Heart right ventricle (tissue), 2 donors: Measurements from ENCODE around the genes ASIC5 and FSTL5.

GRCh38 chr4:154490756-154491435 lies 703 bp downstream of the DCHS2 start:
- PRO-cap, 2 experiments = no peak in any of the 2 experiments

DNA sequence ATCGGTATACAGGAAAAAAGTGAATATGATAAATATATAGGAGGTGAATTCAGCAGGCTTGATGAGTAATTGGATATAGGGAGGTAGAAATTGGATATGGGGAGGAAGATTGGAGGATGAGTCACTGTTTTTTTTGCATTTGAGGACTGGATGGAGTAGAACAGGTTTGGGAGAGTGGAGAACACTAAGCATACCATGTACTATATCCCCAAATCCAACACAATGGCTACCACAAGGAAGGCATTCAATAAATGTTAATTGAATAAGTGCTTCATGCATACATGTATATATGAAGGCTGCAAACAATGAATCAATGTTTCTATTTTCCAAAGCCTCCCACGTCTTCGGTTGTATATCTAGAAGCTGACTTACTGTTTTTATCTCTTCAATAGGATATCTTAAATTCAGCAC lies 9.7 kb downstream of the FGG start:
- PRO-cap, 2 experiments = no peak in any of the 2 experiments

DNA sequence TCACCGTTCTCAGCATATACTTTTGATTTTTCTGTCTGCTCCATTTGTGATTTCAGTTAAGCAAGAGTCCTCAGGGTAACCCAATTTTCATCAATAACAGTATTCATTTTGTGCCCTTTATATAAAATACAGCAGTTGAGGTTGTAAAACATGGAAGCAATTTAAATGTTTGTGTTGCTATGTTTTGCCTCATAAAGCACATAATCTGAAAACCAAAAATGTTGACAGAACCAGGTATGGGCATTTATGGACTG lies at the start of gene ASIC5:
TSS of gene ASIC5 (minus strand) at position 95 of the 254 bp plus-strand sequence.
- PRO-cap, 2 experiments = no peak in any of the 2 experiments

GRCh38 chr4:155889438-155890015 lies 14.0 kb upstream of the TDO2 start:
- PRO-cap, 2 experiments = no peak in any of the 2 experiments

GRCh38 chr4:155952194-155953005 lies 1.3 kb downstream of the CTSO start:
- PRO-cap, 2 experiments = no peak in any of the 2 experiments

DNA sequence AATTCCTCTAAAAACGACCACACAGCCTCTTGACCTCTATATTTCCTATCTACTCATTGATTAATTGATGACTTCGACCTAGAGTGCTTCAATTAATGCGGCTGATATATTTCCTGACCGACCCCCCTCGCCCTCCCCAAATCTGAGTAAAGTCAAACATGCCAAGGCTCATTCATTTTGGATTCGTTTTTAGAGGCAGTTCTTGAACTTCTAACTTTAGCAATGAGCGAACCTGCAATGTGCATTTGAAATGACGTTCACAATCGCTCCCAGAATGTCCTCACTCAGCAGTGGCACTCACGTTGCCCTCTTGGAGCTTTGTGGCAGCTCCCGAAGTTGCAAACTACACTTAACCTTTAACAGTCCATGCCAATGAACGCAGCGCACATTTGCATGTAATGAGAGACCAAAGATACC lies 1.3 kb downstream of the PDGFC start:
- PRO-cap, 2 experiments = peak in 1 of 2 experiments; most common plus-strand start position 283 of the sequence (in 1)

GRCh38 chr4:157222823-157223397 lies 2.4 kb downstream of the GRIA2 start:
- PRO-cap, 2 experiments = no peak in any of the 2 experiments

- PRO-cap, 2 experiments = no peak in any of the 2 experiments
Measured at GRCh38 chr4:158196845-158197542, 13.3 kb upstream of the TMEM144 start.

- PRO-cap, 2 experiments = no peak in any of the 2 experiments
Measured at GRCh38 chr4:158302458-158302926, 92.2 kb downstream of the TMEM144 start.

- PRO-cap, 2 experiments = no peak in any of the 2 experiments
Measured at GRCh38 chr4:158523253-158524049, 1.8 kb downstream of the RXFP1 start.

DNA sequence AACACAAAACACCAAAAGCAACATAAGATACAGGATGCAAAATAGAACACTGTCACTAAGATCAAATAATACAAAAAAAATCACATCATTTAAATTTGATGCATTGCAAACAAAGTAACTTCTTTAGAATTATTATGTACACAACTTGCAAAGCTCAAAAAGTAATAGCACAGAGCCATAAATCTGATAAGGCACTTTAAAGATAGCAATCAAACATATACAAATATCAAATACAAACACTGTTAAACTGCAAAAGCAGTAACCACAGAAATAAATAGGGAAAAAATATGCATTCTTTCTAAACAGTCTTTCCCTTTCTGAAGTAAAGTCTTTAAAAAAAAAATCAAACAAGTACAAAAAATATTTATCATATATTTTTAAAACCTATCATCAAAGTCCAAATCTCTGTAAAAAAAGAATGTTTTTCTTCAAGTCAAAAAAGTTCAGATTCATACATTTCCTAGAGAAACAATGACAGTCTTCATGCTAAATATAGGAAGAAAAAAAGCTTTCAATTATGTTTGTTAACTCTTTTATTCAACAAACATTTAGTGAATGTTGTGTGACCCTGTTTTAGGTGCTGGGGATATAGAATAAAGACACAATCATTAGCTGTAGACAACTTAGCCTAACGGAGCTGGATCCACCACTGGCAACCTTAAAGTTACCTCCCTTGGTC lies 3.0 kb downstream of the C4orf46 start:
- PRO-cap, 2 experiments = no peak in any of the 2 experiments

DNA sequence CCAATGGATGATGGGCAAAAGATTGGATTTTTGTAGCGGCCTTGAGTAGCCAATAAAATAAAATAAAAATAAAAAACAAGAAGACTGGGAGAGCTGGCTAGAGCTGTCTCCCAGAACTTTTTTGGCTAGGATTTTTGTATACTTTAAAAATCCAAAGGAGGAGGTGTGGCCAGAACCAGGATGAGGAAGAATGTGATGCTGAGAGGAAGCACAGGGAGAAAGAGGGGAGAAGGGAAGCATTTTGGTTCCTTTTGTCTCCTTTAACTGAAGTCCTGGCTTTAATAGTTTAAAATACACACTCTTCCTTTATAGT lies 2.0 kb upstream of the FNIP2 start:
- PRO-cap, 2 experiments = no peak in any of the 2 experiments

GRCh38 chr4:158817712-158818456 lies 49.1 kb downstream of the FNIP2 start:
- PRO-cap, 2 experiments = no peak in any of the 2 experiments

DNA sequence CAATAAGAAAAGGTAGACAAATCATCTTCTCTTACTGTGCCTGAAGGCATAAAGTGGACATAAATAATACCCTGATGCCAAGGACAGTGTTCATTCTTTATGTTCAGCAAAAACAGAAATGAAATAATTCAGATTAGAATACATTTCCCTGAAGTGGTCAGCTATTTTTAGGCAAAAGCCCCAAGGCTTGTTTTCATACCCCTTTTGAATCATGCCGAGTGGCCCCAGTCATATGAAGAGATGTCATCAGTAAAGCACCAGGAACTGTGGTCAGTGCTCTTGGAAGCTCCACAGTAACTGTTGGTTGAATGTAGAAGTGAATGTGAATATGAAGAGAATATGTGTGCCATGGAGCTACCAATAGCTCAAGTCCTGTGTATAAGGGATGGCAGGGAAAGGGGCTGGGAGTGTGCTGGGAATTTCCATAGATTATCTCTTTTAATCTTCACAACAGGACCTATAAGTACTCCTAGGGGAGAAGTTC lies 52.4 kb downstream of the FNIP2 start:
- PRO-cap, 2 experiments = peak in 1 of 2 experiments; most common plus-strand start position 269 of the sequence (in 1)

GRCh38 chr4:158867993-158869126 lies 99.5 kb downstream of the FNIP2 start:
- PRO-cap, 2 experiments = no peak in any of the 2 experiments

GRCh38 chr4:159117954-159118387 lies 15.1 kb downstream of the RAPGEF2 start:
- PRO-cap, 2 experiments = no peak in any of the 2 experiments

DNA sequence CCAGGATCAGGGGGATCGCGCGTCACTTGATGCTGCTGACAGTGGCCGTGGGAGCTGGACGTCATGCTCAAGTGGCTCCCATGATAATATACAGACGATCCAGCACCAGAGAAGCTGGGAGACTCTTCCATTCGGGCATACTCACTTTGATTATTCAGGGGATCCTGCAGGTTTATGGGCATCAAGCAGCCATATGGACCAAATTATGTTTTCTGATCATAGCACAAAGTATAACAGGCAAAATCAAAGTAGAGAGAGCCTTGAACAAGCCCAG lies 250.6 kb downstream of the RAPGEF2 start:
- PRO-cap, 2 experiments = no peak in any of the 2 experiments

GRCh38 chr4:159358617-159359476 lies 256.0 kb downstream of the RAPGEF2 start:
- PRO-cap, 2 experiments = no peak in any of the 2 experiments

DNA sequence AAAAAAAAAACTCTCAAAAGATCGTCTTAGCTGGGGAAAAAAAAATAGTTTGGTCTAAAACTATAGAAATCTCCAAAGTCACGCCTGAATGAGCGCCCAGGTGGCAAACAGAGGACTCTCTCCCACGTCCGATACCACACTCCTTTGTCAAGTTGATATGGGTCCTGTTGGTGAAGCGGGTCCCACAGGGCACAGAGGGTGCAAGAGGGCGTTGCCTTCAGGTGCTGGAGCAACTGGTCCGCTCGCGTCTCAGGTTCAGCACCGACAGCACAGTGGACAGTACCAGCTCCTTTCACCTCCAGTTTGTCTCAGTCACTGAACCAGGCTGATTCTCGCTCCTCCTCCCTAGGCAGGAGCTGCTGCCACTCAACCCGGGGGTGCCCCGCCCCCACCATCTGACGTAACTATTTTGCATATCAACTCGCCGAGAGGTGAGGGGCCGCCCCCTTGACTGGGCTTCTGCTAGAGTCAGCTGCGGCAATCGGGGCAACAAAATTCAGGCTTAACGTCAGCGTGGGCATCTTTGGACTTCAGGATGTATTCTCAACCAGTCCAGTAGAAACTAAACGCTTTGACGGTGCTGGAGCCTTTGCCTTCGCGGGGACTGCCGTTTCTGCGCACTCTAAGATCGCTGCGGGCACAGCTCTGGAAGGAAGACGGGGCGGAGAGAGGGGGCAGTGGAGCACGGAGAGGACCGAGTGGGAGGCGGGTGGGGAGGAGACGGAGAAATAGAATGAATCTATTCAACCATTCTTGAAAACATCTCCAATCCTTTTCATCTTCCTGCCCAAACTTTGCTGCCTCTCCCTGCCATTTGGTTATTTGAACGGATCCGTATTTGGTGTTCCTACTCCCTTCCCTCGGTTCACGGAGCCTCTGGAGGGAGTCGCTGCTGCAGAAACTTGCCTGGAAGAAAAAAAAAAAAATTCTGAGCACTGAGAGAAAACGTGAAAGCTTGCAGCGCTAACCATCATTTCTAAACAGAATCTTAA lies at the start of gene FSTL5:
TSS of gene FSTL5 (minus strand) at position 317 of the 992 bp plus-strand sequence.
- PRO-cap, 2 experiments = no peak in any of the 2 experiments

DNA sequence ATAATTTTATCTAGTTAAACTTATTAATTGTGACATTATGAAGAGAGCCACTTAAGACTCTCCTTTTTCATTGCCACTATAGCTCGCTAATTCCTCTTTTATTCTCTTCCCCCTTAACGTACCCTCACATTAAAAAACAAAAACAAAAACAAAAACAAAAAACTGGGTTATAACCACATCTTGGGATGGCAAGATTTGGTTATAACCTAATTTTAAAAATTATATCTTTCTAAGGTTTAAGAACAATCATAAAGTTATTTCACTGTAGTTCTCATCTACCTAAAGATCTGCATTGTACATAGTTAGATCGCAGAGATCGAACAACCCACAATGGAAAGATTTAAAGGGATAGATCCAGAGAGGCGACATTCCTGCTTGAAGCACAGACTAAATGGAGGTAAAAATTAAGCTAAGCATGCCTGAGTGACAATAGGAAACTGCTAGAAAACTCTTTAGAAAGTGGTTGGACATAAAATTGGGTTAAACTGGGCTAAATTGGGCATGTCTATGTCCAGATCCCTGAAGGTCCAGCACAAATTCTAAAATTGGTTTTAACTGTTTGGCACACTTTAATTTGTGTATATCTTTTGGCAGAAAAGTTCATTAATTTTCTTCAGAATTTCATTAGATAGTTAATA lies 6.4 kb downstream of the NAF1 start:
- PRO-cap, 2 experiments = no peak in any of the 2 experiments